ENCODE data around the gene ISM1.

DNA sequence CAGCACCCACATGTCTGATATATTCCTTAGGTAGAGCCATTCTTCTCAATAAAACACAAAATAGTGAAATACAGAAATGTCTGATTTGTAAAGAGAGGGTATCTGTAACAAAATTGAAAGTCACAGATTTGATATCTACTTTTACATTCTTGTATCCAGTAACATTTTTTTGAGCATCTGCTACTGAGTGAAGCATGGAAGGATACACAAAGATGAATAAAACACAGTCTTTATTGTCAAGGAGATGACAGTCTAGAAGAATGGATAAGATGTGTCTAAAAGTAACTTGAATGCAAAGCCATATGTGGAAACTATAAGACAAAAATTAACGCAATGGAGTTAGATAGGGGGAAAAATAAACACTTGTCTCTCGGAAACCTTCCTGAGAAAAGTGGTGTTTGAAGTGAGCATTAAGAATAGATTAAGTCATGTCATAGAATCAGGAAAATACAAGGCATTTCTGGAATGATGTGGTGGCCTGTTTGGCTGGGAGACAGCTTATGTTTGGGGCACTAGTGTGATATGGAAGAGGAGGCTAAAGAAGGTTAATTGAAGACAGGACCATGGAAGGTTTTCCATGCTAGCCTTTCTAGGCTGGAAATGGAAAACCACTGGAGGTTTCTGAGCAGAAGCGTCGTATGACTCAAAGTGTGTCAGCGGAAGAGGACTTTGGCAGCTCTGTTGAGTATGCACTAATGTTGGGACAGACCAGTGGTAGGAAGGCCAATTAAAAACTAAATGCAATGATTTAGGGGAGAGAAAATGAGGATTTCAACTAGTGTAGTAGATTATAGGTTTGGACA, 412.9 kb downstream of the PLCB1 start:
- PRO-cap: no peak

- PRO-cap: no peak
Measured at GRCh38 chr20:8812697-8813494, 256.0 kb upstream of the PLCB4 start.

GRCh38 chr20:9067374-9068198, 1.3 kb upstream of the PLCB4 start:
- PRO-cap: unidirectional peak, plus-strand start at chr20:9067836; unidirectional peak, plus-strand start at chr20:9067900

- PRO-cap: no peak
Measured at GRCh38 chr20:9225806-9226356, 157.0 kb downstream of the PLCB4 start.

DNA sequence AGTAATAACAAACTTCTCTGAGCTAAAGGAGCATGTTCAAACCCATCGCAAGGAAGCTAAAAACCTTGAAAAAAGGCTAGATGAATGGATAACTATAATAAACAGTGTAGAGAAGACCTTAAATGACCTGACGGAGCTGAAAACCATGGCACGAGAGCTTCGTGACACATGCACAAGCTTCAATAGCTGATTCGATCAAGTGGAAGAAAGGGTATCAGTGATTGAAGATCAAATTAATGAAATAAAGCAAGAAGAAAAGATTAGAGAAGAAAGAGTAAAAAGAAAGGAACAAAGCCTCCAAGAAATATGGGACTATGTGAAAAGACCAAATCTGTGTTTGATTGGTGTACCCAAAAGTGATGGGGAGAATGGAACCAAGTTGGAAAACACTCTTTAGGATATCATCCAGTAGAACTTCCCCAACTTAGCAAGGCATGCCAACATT, 51.9 kb upstream of the LAMP5 start:
- PRO-cap: no peak

DNA sequence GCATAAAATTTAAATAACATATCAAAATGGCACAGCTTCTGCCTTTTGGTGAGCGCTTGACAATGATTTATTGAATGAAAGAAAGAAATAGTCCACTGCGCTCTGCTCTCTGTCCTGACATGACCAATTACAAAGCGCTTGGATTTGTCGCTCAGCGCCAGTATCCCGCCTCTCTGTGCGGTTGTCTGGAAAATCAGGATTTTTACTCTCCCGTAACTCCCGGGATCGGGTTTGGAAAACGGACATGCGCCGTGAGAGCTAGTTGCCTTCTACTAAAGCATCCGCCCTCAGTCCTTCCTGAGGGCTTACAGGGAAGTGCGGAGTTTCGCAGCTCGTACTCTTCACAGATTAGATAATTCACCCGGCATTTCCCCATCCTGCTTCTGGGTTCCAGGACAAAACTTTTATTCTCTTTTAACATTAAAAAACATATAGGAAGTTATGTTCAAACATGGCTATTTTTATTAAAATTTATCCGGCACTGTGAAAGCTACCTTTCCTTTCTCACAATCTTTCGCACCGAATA, 428 bp upstream of the MKKS start:
- PRO-cap: unidirectional peak, plus-strand start at position 300 of the sequence

DNA sequence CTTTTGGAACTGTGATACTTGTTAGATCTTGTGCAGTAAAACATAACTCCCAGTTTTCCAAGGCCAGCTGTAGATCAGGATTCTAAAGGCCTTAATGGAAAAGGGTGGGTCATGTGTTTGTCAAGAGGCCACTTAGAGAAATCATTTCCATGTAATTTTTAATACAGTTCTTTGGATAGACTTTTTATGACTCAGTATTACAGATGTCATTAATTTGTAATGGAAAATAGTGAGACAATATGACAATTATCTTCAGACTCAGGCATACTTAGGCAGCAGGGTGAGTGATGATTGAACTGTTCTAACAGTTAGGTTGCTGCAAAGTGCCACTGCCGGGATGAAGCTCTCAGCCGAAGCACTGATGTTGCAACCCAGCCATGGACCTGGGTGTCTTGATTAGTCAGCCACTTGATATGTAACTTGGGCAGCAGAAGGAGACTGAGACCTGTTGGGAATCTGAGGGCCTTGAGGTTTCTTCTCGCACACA, 52.1 kb downstream of the SLX4IP start:
- PRO-cap: no peak

DNA sequence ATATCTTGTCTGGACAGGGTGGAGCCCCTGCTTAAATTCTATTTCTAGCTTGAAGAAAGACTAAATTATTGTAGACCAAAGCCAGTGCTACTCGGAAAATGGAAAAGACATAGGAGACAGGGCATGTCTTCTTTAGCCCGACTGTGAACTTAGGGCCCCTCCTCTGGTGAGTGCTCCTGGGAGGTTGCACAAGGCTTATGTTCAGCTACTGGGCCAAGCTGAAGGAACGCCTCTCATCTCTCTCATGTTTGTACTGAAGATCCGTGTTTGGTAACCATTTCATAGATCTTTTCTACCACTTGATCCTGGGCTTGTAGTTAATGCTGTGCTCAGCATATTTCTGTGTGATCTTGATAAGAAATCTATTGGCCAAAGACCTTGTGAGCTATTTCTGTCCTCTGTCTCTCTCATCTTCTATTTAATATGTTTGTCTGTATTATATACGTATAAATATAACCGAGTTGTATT, 70.3 kb downstream of the SLX4IP start:
- PRO-cap: no peak

DNA sequence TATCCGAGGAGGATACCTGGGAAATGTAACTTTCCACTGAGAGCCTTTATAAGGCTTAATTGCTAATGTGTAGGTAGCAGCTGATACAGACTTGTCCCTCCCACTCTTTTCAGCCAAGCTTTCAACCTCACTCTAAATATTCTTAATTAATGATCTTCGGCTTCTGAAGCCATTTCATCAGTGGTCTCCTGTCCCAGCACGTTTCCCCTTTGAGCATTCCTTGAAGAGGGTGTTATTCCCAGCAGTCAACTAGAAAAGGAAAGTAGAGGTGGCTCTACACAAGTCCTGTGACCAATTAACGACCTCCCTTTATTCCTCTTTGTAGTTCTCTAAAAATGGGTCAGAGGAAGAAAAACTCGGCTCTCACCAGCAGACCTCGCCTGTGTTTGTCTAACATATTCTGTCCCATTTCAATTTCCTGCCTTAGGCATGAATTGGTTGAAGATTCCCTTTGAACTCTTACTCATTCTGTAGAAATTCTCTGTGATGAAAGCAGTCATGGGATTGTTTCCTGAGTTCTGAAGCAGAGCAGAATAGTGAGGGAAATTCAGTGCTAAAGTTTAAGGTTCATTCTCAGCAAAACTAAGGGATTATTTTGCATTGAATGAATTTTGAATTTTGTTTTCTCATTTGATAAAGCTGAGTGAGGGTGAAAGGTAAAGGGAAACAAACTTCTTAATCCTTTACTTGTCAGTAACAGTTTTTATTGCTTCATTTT, 105.5 kb downstream of the SLX4IP start:
- PRO-cap: bidirectional peak, plus-strand start at position 531 of the sequence, minus-strand start at position 388 of the sequence

DNA sequence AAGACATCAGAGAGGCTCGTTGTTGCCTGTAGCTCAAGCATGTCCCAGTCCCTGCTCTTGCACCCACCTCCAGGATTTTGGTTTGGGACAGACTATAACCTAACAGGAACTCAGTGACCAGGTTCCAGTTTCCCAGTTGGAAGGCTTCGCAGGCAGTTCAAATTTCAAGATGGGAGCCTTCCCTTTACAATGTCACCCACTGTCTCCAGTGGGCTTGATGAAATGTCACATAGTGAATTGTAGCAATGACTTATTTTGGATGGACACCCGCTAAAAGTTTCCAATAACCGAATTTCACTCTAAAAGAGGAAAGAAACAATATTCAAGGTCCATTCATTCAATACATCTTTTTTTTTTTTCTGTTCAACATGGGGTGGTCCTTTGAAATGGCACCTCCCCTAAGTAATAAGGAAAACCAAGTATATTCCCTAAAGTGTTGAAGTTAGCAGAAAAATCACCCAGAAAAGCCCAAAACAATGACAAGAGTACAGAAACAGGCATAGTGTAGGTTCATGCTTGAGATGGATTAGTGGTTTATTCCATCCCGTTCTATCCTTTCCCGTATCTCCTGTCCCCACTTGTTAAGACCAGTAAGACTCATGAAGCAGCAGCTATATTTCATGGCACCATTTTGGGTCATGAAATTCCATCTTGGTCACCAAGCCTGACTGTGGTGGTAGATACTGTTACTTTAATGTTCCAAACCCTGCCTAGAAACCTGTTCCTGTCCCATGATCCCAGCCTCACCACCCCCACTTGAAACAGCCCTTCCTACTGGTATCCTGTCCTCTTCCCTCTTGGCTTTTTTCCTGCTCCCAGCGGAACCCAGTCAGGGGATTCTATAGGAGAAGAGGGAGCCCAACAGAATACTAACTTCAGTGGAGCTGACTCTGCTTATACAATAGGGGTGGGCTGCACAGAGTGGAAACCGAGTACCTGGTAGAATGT, 49.3 kb downstream of the JAG1 start:
- PRO-cap: no peak

- PRO-cap: unidirectional peak, plus-strand start at chr20:10635416
Measured at GRCh38 chr20:10635264-10635580, 38.6 kb downstream of the JAG1 start.

DNA sequence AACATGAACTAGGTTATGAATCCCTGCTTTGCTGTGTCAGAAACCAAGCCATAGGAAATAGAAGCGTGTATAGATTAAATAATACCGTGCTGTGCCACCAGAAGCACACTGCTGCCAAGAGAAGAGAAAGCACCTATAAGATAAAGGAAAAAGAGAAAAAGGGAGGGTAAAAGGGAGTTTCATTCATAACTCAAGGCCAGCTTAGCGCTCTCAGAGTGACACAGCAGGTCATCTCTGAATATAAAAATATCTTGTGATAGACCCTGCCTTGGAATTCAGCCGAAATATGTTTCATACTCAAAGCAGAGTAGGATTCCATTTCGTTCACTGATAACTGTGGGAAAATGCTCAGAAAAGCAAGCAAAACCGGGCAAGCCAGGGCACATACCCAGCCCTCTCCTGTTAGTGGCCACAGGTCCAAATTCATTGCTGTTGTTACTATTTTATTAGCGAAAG, 8.7 kb downstream of the JAG1 start:
- PRO-cap: no peak

DNA sequence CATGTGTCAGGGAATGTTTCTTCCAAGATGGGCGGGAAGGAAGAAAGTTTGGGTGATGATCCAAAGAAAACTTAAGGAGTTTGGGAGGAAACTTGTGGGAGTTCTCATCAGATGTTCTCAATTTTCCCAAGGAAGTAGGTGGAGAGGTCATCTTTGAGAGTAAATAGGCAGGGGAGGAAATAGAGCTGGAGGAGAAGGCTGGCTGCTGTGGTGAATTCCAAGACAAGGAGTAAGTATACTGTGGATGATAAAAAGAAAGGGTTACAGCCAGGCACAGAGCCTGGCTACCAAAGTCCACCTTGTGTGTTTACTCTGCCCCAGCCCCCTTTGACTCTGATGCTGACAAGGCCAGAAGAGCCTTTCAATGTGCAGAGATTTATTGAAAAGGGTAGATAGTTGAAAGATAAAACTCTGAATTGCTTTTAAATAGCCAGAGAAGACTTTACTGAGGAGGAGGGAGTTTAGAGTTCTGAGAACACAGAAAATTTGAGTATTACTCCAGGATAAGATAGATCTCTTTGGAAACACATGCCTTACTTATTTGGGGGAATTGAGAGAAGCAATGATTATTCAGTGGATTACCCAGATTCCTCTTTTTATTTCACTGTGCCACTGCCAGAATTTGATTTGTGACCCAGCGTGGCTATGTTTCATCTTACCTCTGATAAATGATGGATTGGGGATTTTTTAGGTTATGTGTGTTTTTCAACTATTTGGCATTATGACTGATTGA, 182.6 kb upstream of the JAG1 start:
- PRO-cap: no peak

GRCh38 chr20:11919511-11920020, 1.9 kb downstream of the BTBD3 start:
- PRO-cap: no peak

DNA sequence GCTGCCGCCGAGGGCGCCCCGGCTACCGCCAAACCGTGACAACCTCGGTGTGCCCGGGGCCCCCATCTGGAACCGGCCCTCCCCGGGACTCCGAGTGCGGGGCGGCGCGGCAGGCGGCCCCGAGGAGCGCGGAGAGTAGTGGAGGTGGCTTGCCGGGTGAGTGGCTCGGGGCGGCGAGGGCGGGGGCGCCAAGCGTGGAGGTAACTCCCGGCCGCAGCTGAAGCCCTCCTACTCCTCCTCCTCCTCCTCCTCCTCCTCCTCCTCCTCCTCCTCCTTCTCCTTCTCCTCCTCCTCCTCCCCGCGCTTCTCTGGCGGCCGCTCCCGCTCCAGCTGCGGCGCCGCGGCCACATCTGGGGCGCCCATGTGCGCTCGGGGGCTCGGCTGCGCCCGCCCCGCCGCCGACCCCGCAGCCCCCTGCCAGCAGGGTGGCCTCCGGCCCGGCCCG, at the start of gene ISM1:
TSS of gene ISM1 (plus strand) at position 286 of the 445 bp plus-strand sequence.
- PRO-cap: no peak

DNA sequence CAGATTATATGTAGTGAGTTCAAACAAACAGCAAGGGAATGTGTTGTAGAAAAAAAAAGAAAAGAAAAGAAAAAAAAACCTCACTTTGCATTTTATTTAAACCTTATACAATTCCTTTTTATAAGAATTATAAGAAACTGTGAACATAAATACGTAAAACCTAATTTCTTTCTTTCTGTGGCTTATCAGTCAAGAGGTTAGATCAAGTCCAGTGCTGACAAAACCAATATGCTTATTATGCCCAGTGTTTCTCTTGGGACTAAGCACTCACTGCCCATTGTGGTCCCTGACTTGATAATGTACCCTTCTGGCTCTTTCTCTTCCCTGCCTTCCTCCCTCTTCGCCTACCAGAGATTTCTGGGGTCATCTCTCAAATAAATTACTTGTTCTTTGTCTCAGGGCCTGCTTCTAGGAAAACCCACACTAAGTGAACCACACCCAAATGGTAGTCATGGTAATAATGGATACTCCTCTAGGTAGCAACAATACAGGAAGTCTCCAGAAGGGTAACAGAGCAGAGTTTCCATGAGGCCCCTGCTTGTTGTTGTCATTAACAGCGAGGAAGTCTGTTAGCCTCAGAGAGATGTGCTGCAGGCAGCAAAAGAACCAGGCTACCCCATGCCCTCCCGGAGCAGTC, 9.7 kb downstream of the ISM1 start:
- PRO-cap: no peak

DNA sequence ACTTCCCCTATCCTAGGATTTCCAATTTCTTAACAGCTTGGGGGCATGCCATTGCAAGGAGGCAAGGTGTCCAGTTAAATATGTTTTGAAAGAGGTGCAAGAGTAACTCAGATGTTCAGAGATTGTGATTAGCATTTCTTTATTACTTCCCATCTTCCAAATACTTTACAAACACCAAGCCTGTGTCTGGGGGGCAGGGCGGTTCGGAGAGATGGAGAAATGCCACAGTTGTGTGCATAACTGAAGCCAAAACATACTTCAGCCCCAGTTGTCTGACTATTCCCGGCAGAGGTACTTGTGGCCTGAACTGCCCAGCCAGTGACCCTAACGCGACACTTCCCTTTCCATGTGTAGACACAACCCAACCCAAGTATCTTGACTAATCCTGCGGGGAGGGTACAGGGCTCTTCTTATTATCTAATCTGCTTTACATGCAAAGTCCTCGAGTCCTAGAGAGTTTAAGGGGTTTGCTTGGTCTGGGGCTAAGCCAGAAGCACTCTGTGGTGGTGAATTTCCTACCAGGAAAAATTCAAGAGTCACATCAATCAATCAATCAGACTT, 46.1 kb downstream of the ISM1 start:
- PRO-cap: no peak

DNA sequence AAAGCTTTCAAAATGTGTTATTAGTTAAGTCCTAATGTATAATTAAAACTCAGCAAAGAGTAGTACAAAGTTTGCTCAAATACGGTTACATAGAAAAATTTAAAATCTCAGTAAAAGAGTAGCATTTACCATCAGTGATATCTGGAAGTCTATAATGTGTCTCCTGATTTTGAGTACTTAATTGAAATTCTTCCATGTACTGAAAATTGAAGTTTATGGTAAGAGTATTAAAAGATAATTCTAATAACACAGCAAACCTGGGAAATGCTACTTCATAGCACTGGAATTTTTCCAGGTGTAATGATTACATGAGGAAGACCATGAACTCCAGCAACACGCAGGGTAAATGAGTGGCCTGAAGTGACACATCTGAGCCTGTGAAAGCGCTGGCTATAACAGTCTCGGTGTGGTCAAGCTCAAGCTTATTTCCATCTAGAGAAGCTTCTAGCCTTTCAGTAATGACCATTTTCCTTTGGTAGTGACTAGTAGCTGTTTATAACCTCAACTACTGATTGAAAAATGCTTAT, 203.2 kb downstream of the ISM1 start:
- PRO-cap: no peak

- PRO-cap: no peak
Measured at GRCh38 chr20:13481306-13481761, 157.4 kb downstream of the TASP1 start.

- PRO-cap: no peak
Measured at GRCh38 chr20:13491763-13492574, 146.8 kb downstream of the TASP1 start.

Data from ascending aorta (tissue), 1 donor.